Airway epithelial cell (primary cell): ENCODE results near the gene KIF26B.

- RAMPAGE, long total RNA, result no peak
Measured at GRCh38 chr1:243843070-243843572, 6.9 kb downstream of the AKT3 start.

DNA sequence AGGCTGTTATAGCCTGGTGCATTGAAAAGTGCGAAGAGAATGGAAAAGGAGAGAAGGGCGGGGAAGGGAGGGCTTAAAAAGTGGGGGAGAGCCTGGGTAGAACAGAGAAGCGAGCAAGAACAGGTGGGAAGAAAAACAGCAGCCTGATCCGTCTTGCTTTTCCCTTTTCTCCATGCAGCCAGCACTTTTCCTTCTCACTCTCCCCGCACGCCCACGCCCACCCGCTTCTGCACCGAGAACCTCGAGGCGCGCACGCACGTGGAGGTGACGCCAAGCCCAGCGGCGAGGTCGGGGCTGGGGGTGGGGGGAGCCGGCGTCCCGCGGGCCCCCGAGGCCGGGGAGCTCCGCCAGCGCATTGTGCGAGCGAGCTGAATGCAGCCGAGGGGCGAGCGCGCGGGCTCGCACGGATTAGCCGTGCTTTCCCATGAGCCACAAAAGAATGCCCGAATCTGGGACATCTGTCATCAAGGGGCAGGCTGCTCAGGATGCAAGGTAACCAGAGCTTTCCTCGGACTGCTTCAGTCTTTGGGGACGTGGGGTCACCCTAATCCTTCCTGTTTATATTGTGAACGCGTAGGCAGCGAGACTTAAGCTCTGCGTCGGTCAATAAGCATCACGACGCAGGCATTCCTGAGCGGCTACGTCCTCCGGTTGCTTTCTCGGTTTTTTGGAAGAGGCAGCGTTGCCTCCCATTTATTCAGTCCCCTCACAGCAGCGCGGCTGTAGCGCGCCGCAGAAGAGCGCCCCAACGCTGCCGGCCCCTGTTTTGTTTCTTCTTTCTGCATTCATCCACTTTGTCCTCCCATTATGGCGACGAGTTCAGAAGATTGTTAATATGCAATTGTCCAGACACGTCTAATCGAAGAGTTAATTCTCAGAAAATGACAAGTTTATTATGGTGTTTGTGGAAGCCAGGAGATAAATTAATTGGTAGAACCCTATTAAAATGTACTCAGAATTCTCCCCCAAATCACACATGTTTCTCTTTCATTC, 67.3 kb upstream of the AKT3 start:
- RAMPAGE, long total RNA, result no peak

GRCh38 chr1:244047640-244048302, 3.3 kb upstream of the ZBTB18 start:
- RAMPAGE, long total RNA, result no peak

DNA sequence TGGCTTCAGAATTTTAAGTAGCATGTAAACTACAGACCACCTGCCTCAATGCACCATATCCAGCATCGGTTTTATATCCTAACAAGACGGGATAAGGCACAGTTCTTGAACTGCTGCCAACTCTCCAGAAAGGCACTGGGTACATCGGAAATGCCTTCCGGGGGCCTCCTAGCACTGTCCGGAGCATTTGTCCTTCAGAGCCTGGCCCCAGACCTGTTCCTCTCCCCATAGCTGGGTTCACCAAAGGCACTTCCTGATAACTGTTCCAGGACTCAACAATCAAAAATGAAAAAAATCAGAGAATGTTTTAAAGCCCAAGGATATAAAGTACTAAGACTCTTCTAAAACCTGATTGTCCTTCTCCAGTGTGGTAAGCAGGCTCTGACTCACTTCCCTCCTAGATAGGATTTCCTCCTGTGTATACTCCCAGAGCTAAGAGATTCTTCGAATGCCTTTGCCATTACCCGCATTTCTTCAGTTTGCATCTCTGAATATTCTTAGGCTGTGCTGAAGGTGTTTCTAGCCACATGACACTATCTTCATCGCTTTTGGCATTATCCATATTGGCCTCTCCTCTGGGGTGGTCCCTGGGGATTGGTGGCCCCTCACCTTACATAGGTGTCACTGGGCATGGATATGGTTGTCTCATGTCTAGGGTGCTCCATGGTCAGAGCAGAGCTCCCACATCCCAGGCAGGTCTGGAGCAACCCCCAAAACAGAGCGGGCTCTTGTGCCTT, 112.9 kb downstream of the ZBTB18 start:
- RAMPAGE, long total RNA, result no peak

DNA sequence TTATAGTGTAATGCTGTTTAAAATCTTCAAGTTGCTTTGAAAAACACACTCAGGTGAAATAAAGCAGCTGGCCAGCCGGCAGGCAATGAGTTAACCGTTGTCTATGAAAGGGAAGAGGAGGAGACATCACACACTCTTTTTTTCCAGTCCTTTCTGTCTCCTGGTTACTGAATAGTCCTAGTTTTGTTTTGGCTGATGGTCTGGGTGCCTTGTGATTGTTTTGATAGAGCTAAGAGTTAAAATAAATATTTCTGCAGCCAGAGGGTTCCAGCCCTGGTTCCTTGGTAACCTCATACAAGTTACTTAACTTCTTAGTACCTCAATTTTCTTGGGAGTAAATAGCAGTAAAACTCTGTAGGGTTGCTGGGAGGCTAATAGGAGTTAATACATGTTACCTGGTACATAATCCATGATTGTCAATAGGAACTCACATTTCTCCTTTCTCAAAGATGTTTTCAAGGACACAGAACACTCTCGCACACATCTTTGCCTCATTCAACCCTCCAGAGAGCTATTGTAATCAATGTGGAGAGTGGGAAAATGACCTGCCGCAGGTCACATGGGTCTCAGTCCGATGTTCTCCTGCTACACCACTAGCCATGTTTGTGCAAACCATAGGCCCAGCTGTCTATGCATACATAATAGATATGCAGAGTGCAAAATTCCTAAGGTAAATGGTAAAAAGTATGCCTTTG, 9.8 kb downstream of the C1orf100 start:
- RAMPAGE, long total RNA, result no peak

GRCh38 chr1:244454359-244454887, 2.7 kb upstream of the ADSS2 start:
- RAMPAGE, long total RNA, result no peak

- RAMPAGE, long total RNA, result no peak
Measured at GRCh38 chr1:244651832-244652314, 1.1 kb upstream of the DESI2 start.

- RAMPAGE, long total RNA, result no peak
Measured at GRCh38 chr1:244673076-244673541, 20.2 kb downstream of the DESI2 start.

- RAMPAGE, long total RNA, result no peak
Measured at GRCh38 chr1:244705883-244706686, 24.7 kb downstream of the ENSG00000284188 start.

DNA sequence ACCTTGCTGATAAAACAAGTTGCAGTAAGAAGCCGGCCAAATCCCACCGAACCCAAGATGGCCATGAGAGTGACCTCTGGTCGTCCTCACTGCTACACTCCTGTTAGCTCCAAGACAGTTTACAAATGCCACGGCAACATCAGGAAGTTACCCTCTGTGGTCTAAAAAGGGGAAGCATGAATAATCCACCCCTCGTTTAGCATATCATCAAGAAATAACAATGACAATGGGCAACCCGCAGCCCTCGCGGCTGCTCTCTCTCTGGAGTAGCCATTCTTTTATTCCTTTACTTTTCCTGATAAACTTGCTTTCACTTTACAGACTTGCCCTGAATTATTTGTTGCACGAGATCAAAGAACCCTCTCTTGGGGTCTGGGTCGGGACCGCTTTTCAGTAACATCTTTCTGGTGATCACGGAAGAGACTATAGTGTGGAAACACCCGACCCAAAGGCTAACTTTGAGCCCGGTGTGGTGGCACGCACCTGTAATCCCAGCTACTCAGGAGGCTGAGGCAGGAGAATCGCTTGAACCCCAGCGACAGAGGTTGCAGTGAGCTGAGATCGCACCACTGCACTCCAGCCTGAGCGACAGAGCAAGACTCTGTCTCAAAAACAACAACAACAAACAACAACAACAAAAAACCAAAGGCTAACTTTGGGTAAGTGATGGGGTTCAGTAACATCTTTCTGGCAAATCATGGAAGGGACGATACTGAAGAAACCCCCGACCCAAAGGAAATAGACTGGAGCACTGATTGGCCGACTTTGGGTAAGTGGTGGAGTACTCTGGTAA, 19.7 kb upstream of the COX20 start:
- RAMPAGE, long total RNA, result no peak

DNA sequence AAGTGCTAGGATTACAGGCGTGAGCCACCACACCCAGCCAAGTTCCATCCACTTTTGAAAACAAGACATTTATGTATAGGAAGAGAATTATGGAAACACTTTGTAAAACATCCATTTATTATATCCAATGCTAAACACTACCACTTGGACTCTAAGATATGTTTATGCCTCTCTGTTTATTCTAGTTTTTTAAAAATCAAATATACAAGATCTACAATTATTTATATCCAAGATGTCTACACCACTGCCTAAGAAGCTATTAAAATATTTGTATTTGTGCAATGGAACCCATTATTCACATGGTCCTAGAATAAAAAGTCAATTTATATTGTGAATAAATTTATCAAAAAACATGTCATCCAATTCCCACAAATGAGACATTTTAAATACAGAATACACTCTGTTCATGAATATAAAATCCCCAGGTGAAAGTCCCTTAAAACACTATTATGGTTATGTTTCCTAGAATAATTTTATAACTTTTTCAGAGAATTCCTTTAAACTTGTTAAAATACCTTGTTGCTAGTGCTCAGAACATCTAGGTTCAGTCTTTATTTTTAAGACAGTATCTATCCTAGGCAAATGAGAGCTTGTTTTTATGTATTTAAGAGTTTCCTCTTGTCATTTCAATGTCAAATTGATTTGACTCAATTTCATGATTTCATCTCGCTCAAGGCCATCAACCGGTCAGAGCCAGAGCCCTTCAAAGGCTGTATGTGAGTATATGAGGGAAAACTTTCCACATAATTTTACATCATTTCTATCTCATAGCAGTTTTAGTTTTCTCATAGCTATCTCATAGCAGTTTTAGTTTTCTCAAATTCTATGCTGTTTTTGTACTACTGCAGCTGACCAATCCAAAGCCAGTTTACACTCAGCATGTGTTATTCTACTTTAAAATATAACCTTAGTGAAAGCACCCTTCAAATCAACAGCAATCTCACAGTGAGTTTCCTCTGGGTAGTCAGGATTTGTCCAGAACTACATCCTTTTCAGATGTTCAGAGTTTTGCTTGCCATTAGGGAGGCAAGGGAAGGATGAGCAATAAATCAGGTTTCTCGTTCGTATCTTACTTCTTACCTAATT, 12.9 kb downstream of the HNRNPU start:
- RAMPAGE, long total RNA, result no peak

GRCh38 chr1:244852767-244853132, 11.6 kb downstream of the HNRNPU start:
- RAMPAGE, long total RNA, result no peak

- RAMPAGE, long total RNA, result no peak
Measured at GRCh38 chr1:244855270-244856377, 8.7 kb downstream of the HNRNPU start.

DNA sequence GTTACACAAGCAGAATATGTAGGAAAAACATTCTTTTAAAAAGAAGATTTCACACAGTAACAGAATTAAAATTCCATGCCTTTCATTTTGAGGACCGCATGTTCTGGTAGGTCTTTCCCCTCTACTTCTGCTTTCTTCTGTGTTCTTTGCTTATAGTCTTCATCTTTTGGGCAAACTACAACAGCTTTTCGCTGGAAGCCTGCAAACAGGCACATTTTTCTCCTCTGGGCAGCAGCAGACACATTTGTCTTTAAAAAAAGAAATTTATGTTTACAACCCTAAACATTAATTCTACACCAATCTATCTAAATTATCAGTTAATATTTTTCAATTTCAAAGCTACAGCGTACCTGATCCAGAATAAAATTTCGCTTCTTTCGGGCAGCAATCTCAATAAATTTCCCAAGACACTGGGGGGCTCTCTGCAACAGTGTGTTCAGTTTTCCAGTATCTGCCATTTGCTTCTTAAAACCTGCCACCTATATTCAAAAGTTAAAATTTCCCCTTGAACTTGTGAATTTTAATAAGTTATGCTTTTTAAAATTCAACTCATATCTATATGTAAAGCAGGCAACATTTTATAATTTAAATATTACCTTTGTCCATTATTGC, 7.9 kb downstream of the HNRNPU start:
- RAMPAGE, long total RNA, result no peak

GRCh38 chr1:244920899-244921497, 48.5 kb upstream of the EFCAB2 start:
- RAMPAGE, long total RNA, result no peak

DNA sequence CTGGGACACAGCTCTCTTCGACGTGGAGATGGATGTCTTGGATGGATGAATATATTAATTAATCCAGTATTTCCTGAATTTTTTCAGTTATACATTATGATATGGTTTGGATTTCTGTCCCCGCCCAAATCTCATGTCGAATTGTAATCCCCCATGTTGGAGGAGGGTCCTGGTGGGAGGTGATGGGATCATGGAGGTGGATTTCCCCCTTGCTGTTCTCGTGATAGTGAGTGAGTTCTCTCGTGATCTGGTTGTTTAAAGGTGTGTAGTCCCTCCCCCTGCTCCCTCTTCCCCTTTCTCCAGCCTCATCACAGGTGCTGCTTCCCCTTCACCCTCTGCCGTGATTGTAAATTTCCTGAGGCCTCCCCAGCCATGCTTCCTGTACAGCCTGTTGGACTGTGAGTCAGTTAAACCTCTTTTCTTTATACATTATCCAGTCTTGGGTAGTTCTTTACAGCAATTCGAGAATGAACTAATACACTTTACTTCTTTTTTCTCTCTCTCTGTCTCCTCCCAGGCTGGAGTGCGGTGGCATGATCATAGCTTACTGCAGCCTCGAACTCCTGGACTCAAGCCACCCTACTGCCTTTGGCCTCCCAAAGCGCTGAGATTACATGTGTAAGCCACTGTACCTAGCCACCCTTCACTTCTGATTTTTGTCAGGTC, 11.9 kb upstream of the EFCAB2 start:
- RAMPAGE, long total RNA, result no peak

GRCh38 chr1:245154147-245155471, at the start of gene KIF26B:
Gene KIF26B (plus strand): TSS chr1:245154985.
- RAMPAGE, long total RNA, result no peak

- RAMPAGE, long total RNA, result no peak
Measured at GRCh38 chr1:245257519-245257741, 102.6 kb downstream of the KIF26B start.

- RAMPAGE, long total RNA, result no peak
Measured at GRCh38 chr1:245378706-245379401, 224.1 kb downstream of the KIF26B start.

- RAMPAGE, long total RNA, result no peak
Measured at GRCh38 chr1:245550436-245551108, 395.8 kb downstream of the KIF26B start.